Liver (tissue), 9 donors: Measurements from ENCODE around the genes CNTNAP5 and TEX51.

DNA sequence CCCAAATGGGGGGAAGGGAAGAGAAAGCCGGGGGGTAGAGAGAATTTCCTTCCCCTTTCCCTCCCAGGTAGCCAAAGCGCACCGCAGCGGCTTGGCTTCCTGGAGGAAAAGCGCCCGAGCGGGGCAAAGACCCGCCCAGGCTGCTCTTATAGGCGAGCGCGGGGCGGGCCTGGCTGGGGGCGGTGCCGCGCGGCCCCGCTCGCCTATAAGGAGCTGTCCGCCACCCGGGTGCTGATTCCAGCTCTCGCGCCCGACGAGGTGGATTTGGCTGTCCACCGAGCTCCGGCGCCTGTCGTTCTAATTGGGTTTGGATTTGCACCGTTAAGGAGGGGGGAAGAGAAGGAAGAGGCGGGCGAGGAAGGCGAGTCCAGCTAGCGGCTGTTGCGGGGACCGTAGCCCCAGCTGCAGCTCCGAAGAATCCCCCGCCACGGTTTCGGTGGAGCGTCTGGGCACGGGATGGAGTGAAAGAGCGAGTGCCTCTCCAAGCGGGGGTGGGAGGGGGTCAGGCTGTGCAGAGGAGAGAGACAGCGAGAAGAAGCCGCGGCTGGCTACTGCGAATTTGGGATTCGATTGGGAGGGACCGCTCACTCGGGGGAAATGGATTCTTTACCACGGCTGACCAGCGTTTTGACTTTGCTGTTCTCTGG is at the start of gene CNTNAP5:
Gene CNTNAP5, plus strand, starts transcription at position 234 of the 647 bp plus-strand sequence.
- PRO-cap, 5 experiments, result no peak in any of the 5 experiments
- RAMPAGE, long total RNA, 2 experiments, result no peak in any of the 2 experiments
- RRBS, result 13% methylated on average over 7 of the region's 52 CpGs

- PRO-cap, 5 experiments, result no peak in any of the 5 experiments
- RAMPAGE, long total RNA, 2 experiments, result no peak in any of the 2 experiments
- RRBS, result no CpG with 5 or more reads among the region's 10 CpGs
These were observed 97.9 kb upstream of the GYPC start for GRCh38 chr2:126558156-126558355.

DNA sequence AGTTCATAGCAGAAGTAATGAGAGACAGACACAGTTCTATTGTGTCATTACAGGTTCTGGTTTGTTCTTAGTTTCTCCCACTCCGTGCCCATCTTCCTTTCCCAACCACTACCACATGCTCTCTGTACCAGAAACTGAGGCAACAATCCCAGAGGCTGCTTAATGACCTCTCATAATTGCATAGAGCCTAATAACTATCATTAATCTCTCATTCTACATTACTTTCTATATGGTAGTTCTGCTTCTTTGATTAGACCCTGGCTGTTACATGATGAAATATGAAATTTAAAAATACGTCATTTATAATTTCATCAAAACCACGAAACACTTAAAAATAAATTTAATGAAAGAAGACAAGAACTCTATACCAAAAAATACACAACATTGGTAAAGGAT is 60.6 kb upstream of the GYPC start:
- PRO-cap, 5 experiments, result no peak in any of the 5 experiments
- RAMPAGE, long total RNA, 2 experiments, result no peak in any of the 2 experiments
- RRBS, result no CpG with 5 or more reads among the region's 3 CpGs

- PRO-cap, 5 experiments, result no peak in any of the 5 experiments
- RAMPAGE, long total RNA, 2 experiments, result no peak in any of the 2 experiments
- RRBS, result no CpG with 5 or more reads among the region's 4 CpGs
These were observed at the start of gene TEX51 for GRCh38 chr2:126898736-126898977. TSS of gene TEX51 (plus strand) at chr2:126898890.

DNA sequence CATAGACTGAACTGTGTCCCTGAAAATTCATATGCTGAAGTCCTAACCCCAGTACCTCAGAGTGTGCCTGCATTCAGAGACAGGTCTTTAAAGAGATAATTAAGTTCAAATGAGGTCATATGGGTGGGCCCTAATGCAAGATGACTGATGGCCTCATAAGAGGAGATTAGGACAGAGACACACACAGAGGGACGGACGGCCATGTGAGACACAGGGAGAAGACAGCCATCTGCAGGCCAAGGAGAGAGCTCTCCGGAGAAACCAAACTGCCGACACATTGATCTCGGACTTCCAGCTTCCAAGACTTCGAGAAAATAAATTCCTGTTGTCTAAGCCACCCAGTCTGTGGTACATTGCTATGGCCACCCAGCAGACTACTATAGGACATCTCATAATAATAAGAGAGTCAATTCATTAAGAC is 103.5 kb downstream of the BIN1 start:
- PRO-cap, 5 experiments, result peak in 2 of 5 experiments; most common plus-strand start position 186 of the sequence (in 2)
- RAMPAGE, long total RNA, 2 experiments, result no peak in any of the 2 experiments
- RRBS, result no CpG with 5 or more reads among the region's 6 CpGs

GRCh38 chr2:127024518-127025059 is 82.4 kb downstream of the BIN1 start:
- PRO-cap, 5 experiments, result no peak in any of the 5 experiments
- RAMPAGE, long total RNA, 2 experiments, result no peak in any of the 2 experiments
- RRBS, result 39% methylated on average over 4 of the region's 15 CpGs

DNA sequence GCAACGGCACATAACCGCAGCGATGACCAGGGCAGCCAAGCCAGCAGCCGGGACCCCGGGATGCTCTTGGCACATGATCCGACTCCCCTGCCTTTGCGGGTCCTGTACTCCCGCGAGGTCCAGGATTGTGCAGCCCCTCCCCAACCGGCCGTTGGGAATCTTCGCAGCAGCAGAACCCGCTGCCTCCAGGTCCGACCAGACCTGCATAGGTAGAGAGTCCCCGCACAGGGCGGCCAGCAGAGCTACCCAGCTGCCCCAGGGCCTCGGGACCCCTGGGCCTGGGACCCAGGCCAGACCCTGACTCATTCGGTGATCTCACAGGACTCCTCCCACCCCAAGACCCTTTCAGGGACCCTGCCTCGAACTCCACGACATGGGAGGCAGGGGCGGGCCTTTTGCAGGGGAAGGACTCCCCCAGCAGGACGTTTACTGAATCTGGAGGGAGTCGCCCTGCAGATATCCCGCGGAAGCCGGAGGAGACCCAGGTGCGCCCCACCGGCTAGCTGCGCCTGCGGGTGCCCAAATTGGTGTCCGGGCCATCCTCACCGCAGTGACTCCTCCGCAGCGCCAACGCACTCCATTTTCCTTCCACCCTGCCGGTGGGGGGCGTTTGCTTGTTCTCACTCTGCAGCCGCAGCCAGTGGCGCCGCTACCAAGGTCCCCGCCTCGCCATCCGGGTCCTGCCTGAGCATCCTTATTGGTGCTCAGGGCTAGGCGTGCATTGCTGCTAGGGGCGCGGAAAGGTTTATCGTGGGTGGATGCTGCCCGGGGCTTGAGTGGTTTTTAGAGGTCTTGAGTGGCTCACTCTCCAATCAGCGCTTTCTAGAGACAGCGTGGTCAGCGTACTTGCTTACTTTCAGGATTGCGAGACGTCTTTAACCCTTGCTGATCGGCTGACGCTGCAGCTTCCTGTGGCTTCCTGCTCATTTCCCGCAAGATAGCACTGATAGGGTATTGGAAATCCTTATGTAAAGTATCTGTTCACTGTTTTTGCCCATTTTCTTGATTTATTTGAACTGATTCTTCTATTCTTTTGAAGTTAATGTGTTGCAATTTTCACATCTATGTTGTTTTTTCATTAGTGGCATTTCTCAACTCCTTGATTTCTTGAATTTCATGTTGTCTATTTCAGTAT is 81.5 kb downstream of the BIN1 start:
- PRO-cap, 5 experiments, result no peak in any of the 5 experiments
- RAMPAGE, long total RNA, 2 experiments, result no peak in any of the 2 experiments
- RRBS, result 9% methylated on average over 25 of the region's 56 CpGs

DNA sequence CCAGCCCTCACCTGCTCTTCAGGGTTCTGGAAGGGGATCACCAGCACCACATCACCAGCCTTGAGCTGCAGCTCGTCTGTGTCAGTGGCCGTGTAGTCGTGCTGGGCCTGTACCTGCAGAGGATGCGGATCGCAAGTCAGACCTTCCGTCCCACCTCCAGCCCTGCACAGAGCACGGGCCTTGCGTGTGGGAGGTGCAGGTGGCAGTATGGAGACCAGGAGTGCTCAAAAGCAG is 56.6 kb downstream of the BIN1 start:
- PRO-cap, 5 experiments, result no peak in any of the 5 experiments
- RAMPAGE, long total RNA, 2 experiments, result no peak in any of the 2 experiments
- RRBS, result no CpG with 5 or more reads among the region's 8 CpGs

GRCh38 chr2:127064484-127065554 is 42.1 kb downstream of the BIN1 start:
- PRO-cap, 5 experiments, result peak in 1 of 5 experiments; most common minus-strand start chr2:127064781 (in 1)
- RAMPAGE, long total RNA, 2 experiments, result no peak in any of the 2 experiments
- RRBS, result 16% methylated on average over 11 of the region's 19 CpGs

DNA sequence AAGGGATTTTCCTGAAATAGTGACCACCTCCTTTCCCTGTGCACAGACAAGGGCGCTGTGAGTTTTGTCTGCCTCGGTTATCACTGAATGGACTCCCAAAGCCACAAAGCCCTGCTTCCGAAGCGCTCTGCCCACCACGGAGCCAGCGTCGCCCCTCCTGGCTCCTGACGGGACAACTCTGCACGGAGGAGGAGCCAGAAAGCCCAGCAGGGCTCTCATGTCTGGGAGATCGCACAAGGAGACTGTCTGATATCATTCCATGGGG is 14.6 kb downstream of the CYP27C1 start:
- PRO-cap, 5 experiments, result no peak in any of the 5 experiments
- RAMPAGE, long total RNA, 2 experiments, result no peak in any of the 2 experiments
- RRBS, result no CpG with 5 or more reads among the region's 10 CpGs

DNA sequence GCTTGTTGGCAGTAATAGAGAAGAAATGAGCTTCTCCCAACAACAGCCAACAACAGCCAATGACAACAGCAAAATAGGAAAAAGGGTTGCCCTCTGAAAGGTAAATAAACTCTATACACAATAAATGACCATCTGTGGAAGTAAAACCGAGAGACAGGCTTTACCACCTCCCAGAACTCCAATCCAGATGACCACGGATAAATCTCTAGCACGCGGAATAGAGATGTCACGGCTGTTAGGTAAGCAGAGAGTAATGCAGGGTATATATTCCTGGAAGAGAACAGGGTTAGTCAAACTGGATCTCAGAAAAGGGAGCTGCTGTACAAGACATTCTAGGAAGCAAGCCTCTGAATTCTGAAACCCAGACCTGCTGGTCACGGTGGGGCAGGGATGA is 4.9 kb upstream of the CYP27C1 start:
- PRO-cap, 5 experiments, result no peak in any of the 5 experiments
- RAMPAGE, long total RNA, 2 experiments, result no peak in any of the 2 experiments
- RRBS, result no CpG with 5 or more reads among the region's 6 CpGs

DNA sequence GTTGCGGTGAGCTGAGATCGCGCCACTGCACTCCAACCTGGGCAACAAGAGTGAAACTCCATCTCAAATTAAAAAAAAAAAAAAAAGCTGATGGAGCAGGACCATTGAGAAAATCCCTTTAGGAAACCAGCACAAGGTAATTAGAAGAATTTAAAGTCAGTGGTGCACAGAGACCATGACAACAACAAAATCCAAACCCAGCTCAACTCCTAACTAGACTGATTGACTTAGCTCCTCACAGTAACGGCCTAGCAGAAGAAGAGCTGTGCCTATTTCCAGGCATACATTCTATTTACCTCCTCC is 25.8 kb upstream of the ERCC3 start:
- PRO-cap, 5 experiments, result no peak in any of the 5 experiments
- RAMPAGE, long total RNA, 2 experiments, result no peak in any of the 2 experiments
- RRBS, result no CpG with 5 or more reads among the region's 4 CpGs

- PRO-cap, 5 experiments, result no peak in any of the 5 experiments
- RAMPAGE, long total RNA, 2 experiments, result no peak in any of the 2 experiments
- RRBS, result no CpG with 5 or more reads among the region's 4 CpGs
These were observed 44.7 kb upstream of the ERCC3 start for GRCh38 chr2:127338501-127339271.

DNA sequence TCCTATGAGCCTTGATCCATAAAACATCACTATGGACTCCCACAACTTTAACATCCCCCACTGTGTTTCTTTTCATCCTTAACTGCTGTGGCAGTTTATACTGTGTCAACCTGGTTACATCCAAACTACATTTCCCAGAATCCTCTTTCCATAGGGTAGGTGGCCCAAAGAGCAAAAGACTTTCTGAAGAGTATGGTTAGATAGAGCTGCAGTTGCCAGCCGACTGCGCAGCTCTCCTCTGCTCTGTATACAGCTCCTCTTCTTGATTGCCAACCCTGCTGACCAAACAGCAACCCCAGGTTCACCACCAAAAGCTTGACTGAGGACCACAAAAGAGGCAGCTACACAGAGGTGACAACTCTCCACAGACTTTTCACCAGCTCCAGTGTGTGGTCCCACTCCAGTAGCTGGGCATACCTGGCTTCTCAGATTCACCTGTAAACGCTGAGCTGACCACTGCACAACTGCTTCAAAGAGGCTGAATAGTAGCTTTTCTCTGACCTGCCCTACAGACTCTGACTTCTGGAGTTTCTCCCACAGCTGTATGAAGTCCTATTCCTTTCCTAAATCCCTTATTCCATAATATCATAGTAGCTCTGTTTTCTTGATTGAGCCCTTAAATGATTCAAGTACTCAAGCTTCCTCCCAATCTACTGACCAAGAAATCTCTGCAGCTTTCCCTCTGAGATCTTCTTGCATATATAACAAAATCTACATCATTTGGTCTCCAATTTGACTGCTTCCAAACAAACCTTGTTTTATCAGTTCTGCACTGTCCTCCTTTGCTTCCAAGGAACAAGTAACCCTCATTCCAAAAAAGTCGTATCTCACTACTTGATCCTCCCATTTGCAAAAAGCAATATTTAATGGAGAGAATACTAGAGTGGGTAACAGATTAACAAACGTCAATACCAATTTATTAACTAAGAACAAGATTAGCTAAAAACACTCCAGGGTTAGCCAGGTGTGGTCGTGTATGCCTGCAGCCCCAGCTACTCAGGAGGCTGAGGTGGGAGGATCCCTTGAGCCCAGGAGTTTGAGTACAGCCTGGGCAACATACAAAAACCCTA is 22.1 kb downstream of the MAP3K2 start:
- PRO-cap, 5 experiments, result no peak in any of the 5 experiments
- RAMPAGE, long total RNA, 2 experiments, result no peak in any of the 2 experiments
- RRBS, result no CpG with 5 or more reads among the region's 6 CpGs

- PRO-cap, 5 experiments, result no peak in any of the 5 experiments
- RAMPAGE, long total RNA, 2 experiments, result no peak in any of the 2 experiments
- RRBS, result no CpG with 5 or more reads among the region's 3 CpGs
These were observed 3.5 kb downstream of the MAP3K2 start for GRCh38 chr2:127384231-127384703.

- PRO-cap, 5 experiments, result peak in 3 of 5 experiments; most common plus-strand start chr2:127523555 (in 1); most common minus-strand start chr2:127523428 (in 1)
- RAMPAGE, long total RNA, 2 experiments, result no peak in any of the 2 experiments
- RRBS, result no CpG with 5 or more reads among the region's 11 CpGs
These were observed 2.9 kb downstream of the IWS1 start for GRCh38 chr2:127523130-127524064.

DNA sequence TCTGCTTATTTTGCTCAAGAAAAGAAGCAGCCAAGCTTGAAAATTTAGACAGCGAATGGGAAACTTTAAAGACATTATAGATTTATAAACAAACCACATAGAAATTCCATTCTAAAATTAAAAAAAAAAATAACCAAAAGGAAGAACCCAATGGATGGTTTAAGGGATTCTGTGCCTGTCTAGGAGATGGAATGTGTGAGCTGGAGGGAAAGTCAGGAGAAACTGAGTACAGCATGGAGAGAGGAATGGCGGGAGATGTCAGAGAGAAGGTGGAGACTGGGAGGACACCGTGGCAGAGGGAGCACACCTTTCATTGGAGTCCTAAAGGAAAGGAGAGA is 43.4 kb downstream of the MYO7B start:
- PRO-cap, 5 experiments, result no peak in any of the 5 experiments
- RAMPAGE, long total RNA, 2 experiments, result no peak in any of the 2 experiments
- RRBS, result no CpG with 5 or more reads among the region's 3 CpGs

GRCh38 chr2:127628505-127629237 is 17.3 kb upstream of the GPR17 start:
- PRO-cap, 5 experiments, result no peak in any of the 5 experiments
- RAMPAGE, long total RNA, 2 experiments, result no peak in any of the 2 experiments
- RRBS, result no CpG with 5 or more reads among the region's 12 CpGs

- PRO-cap, 5 experiments, result no peak in any of the 5 experiments
- RAMPAGE, long total RNA, 2 experiments, result no peak in any of the 2 experiments
- RRBS, result no CpG with 5 or more reads among the region's 7 CpGs
These were observed 3.7 kb downstream of the GPR17 start for GRCh38 chr2:127649661-127650090.

DNA sequence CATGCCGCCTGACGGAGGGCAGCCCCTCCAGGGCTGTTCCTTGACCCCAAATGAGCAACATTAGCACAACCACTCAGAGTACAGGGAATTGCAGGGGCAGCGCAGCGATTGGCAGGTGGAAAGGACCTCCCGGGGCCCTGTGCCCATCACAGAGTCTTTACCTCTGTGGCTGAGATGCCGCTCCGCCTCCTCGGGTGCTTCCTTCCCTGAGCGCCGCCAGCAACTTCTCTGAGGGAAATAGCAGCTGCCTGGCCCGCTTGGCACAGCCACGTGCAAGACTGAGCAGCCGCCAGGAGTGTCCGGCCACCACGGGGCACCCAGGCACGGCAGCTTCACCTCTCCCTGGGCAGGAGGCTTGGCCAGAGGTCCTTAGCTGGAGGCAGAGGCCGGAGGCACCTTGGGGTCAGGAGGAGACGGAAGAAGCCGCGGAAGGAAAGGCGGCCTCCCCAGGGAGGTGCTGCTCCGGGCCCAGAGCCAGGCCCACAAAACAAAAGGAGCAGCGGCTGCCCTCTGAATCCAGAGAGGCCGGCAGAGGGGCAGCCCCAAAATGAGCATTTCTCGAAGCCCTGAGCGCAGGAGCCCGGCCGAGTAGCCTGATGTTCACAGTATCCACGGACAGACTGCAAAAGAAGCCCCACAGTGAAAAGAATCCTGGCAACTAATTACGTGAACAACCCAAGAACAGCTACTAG is 6.0 kb upstream of the LIMS2 start:
- PRO-cap, 5 experiments, result peak in 3 of 5 experiments; most common plus-strand start position 519 of the sequence (in 3)
- RAMPAGE, long total RNA, 2 experiments, result no peak in any of the 2 experiments
- RRBS, result 39% methylated on average over 10 of the region's 30 CpGs